Cardiac atrium fibroblast (primary cell): ENCODE data around the genes ATF7IP and WBP11.

- RAMPAGE, long total RNA, result no peak
Measured at GRCh38 chr12:14259988-14261118, 105.1 kb upstream of the ATF7IP start.

DNA sequence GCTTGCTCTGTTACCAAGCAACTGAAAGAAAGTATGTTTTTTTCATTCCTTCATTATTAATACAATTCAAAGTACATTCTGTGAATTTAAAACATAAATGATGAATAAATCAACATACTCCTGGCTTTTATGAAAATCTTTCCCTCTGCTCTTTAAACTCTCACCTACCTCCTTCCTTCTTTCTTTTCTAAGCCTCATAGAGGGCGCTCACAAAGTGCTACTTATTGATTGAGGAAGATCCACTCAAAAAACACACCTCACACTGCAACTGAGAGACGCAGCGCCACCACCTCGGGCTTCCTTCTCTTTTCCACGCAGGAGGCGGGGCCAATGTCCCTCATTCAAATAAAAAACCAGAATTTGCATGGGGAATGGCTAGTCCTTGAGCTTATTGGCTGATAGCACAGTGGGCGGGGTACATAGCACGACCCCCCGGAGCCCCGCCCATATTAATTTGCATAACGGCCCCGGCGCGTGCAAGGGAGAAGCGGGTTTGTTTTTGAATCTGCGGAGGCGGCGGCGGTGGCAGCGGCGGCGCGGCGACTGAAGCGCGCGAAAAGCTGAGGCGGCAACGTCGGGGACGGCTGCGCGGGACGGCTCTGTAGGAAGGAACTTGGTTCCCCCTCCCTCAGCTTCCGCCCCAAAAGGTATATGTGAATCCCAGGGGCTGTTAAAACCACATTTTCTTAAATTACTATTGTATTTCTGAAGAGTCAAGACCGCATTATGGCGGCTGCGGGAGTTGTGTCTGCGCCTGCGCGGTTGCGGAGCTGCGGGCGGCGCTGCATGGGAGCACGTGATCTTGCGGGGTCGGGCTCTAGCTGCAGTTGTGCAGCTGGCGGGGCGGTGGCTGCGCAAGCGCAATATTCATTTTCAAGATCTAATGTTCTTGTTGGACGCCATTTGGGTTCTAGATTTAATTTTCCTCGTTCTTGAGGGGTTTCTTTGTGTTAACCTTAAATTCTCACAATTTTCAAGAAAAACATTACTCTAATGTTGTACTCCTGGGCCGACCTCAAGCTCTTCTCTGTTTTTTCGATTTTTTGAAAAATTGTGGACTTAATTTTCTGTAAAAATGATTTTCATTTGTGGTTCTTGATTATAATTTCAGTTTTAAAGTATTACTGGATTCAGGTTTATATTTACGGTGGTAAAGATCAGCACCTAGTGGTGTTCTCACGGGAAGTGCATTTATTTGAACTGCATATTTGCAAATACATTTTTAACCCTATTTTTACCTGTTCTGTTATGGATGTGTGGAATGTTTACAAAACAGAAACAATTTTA, at the start of gene ATF7IP:
ATF7IP (plus strand) TSS at position 502 of the 1,287 bp plus-strand sequence.
- RAMPAGE, long total RNA, result start-site peak on the plus strand centred at position 505 of the sequence, 97 bp wide, 34 and 8 reads in 2 replicates

DNA sequence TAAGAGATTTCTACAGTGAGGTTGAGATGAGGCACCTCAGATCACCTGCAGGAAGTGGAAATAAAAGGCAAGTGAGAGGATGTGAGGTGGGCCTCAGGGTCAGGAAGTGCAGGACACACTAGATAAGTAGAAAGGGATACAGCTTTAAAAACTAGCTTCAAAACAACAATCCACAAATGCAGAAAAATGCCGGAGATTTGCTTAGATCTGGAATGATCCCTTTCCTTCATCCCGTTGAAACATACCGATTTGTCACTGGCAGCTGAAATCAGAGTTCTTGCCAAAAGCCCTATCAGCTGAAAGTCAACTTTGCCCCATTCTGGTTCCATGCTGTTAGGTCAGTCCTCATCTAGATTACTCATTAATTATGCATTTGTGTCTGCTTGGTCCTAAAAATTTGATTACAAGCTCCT, 6.6 kb downstream of the PLBD1 start:
- RAMPAGE, long total RNA, result no peak

DNA sequence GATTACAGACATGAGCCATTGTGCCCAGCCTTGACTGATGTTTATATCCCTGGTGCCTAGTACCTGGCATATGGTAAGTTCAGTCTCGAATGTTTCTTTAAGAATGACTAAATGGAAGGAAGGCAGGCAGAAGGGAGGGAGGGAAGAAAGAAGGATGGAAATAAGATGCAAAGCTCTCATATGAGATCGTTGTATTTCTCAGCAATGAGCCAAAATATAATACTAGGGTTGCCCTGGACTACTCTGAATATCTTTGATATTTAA, 44.0 kb downstream of the GUCY2C start:
- RAMPAGE, long total RNA, result no peak

DNA sequence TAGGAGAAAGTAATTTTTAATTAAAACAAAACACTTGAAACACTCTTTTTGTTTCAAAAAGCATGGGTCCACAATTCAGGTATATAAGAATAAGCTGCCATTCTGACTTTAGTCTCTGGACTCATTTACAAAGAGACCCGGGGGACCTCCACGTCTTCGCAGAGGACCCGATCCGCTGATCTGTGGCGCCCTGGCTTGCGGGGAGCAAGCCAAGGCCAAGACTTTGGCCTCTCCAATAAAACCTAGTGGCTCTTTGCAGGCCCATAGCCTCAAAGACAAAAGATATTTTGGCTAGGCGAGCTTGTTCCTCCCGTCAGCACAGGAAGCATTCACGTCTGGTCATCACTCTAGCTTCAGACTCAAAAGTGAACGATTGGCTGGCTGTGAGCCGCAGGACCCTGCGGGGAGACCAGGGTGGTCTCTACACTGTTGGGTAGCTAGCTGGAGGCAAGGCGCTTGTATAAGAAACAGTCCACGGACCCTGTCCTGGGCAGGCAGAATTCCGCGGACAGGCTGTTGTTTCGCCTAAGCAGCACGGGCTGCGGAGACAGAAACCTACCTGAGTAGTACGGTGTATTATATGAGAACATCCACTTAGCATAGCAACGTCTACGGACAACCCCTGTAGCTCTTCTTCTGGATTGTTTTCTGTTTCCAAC, 636 bp upstream of the H2AJ start:
- RAMPAGE, long total RNA, result no peak

GRCh38 chr12:14802534-14803576, at the start of gene WBP11:
WBP11 (minus strand) TSS chr12:14803478.
- RAMPAGE, long total RNA, result start-site peak on the minus strand at chr12:14803441-14803497, 2,058 and 448 reads in 2 replicates

- RAMPAGE, long total RNA, result no peak
Measured at GRCh38 chr12:14803835-14804082, 289 bp downstream of the C12orf60 start.

- RAMPAGE, long total RNA, result no peak
Measured at GRCh38 chr12:14892777-14893527, 7.3 kb upstream of the MGP start.

- RAMPAGE, long total RNA, result no peak
Measured at GRCh38 chr12:14905930-14906557, 20.4 kb upstream of the MGP start.

GRCh38 chr12:14960607-14961485, 555 bp downstream of the ARHGDIB start:
- RAMPAGE, long total RNA, result no peak

GRCh38 chr12:15158097-15158767, 63.0 kb downstream of the RERG start:
- RAMPAGE, long total RNA, result no peak

DNA sequence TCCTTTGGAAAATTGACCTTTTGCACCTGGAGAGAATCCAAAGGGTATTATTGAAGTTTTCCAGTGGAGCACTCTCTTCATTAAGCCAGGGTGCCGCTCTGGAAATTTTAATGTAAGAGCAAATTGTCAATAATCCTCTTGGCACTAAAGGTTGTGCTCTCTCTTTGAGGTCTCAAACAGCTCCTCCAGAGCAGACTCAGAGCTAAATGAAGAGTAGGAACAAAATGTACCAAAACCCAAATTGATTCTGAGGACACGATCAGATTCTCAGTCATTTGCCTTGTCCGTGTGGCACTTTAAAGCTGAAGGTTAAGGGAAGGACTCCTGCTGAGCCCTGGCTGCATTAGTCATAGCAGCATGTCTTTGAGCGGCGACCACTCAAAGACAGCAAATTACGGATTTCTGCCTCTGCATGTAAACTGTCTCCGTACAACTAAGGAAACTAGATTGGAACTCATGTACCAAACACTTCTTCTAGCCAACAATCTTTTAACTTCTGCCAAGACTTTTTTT, 56.3 kb downstream of the RERG start:
- RAMPAGE, long total RNA, result no peak

DNA sequence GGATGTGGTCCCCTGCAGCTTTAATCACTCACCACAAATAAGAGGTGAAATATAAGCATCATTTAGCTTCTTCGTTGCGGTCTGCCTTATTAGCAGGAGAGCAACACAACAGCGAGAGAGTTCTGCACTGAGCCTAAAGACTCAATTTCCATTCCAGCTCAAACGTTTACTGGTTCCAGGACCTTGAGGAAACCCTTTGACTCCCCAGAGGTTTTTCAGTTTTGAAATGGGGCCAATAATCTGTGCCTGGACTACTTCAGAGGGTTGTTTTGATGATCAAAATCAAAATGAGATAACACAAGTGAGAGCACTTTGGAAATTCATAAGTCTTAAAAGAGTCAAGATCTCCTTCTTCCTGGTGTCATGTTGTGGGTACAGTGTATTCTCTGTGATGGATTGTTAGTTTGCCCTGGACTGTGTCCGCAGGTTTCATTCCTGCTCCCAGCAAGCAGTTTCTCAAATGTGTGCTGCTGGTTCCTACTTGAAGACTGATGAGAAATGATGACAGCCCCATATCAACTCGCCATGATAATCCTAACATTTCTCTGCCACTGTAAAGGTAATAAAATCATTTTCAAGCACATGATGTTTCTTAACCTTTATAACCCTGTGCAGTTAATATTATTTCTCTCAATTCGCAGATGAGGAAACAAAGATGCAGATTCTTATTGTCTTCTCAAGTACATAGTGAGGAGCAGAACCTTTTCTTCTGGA, 52.9 kb downstream of the RERG start:
- RAMPAGE, long total RNA, result no peak

GRCh38 chr12:15430283-15430600, 107.9 kb downstream of the PTPRO start:
- RAMPAGE, long total RNA, result no peak

DNA sequence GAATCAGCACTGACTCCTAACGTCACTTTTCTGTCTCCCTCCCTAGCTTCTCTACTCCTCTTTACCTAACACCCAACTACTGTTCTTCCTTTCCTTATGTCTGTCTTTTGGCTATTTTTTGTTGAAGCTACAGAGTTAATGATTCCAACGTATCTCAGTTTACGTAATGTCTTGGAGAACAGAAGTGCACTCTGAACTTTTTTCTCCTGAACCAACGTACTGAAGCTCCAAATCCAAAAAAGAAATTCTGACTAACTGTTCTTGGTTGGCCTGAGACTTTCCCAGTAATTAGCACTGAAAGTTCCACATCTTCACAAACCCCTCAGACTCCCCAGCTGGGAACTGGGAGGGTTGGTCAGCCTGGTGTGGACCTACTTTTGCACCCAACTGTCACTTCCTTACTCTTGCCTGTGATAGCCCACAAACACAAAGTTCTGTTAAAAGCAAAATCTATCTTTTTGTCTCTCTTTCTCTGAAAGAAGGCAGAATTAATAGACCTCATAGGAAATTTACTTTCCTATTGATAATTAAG, 155.2 kb downstream of the EPS8 start:
- RAMPAGE, long total RNA, result no peak

DNA sequence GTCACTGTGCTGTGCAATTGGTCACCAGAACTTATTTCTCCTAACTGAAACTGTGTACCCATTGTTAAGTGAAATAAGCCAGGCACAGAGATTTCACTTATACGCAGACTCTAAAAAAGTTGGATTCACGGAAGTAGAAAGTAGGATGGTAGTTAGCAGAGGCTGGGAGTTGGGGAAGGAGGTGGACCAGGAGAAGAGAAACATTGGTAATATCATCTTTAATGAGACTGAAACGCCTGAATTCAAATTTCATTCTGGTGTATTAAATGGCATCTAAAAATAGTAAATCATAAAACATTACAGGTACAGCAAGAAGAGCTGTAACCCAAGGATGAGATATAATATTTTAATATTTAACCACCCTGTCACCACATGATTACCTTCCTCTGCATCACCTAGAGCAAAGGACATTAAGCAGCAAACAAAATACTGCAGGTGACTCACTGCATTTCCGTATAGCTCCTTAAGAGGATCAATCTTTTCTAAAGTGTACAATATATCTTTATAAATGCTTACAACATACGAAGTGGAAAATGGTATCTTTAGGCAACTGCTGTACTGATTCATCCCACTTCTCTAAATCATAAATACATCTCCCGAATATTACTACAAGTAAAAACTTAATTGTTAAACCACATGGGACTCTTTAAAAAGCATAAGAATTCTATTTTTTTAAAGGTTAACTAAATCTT, 99.3 kb downstream of the EPS8 start:
- RAMPAGE, long total RNA, result no peak

GRCh38 chr12:15693084-15693765, 96.0 kb downstream of the EPS8 start:
- RAMPAGE, long total RNA, result no peak

GRCh38 chr12:15700469-15701002, 88.7 kb downstream of the EPS8 start:
- RAMPAGE, long total RNA, result no peak

DNA sequence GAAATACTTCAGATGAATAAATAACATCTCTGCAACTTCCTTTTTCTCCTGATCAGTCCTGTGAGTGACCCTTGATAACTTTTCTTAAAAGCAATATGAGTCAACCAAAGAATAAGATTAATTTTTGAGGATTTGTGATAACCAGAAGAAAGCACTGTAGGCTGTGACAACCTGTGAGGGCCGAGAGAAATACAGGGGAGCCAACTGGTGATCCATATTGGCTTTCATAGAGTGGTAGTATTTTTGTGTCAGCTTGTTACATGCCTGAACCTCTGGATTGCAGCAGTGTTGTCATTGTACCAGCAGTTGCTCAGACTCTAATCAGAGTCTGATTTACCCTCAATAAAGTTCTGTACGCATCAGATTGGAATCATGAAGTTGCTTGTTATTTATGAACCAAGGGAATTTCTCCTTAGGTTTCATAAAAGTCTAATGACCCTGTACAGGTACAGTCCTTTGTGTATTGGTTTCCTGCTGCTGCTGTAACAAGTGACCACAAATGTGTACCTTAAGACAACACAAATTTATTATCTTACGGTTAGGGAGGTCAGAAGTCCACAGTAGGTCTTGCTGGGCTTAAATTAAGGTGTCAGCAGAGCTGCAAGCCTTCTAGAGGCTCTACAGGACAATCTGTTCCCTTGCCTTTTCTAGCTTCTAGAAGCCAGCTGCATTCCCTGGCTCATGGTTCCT, 6.9 kb upstream of the DERA start:
- RAMPAGE, long total RNA, result no peak

DNA sequence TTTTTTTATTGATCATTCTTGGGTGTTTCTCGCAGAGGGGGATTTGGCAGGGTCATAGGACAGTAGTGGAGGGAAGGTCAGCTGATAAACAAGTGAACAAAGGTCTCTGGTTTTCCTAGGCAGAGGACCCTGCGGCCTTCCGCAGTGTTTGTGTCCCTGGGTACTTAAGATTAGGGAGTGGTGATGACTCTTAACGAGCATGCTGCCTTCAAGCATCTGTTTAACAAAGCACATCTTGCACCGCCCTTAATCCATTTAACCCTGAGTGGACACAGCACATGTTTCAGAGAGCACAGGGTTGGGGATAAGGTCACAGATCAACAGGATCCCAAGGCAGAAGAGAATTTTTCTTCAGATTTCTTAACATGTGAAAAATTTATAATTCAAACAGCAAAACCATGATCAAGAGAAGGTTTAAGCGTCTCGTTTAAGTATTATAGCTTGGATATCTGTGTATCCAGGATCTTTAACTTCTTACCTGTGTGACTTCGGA, 944 bp downstream of the DERA start:
- RAMPAGE, long total RNA, result no peak